Occipital lobe (tissue), 2 donors: Measurements from ENCODE around the gene CASZ1.

DNA sequence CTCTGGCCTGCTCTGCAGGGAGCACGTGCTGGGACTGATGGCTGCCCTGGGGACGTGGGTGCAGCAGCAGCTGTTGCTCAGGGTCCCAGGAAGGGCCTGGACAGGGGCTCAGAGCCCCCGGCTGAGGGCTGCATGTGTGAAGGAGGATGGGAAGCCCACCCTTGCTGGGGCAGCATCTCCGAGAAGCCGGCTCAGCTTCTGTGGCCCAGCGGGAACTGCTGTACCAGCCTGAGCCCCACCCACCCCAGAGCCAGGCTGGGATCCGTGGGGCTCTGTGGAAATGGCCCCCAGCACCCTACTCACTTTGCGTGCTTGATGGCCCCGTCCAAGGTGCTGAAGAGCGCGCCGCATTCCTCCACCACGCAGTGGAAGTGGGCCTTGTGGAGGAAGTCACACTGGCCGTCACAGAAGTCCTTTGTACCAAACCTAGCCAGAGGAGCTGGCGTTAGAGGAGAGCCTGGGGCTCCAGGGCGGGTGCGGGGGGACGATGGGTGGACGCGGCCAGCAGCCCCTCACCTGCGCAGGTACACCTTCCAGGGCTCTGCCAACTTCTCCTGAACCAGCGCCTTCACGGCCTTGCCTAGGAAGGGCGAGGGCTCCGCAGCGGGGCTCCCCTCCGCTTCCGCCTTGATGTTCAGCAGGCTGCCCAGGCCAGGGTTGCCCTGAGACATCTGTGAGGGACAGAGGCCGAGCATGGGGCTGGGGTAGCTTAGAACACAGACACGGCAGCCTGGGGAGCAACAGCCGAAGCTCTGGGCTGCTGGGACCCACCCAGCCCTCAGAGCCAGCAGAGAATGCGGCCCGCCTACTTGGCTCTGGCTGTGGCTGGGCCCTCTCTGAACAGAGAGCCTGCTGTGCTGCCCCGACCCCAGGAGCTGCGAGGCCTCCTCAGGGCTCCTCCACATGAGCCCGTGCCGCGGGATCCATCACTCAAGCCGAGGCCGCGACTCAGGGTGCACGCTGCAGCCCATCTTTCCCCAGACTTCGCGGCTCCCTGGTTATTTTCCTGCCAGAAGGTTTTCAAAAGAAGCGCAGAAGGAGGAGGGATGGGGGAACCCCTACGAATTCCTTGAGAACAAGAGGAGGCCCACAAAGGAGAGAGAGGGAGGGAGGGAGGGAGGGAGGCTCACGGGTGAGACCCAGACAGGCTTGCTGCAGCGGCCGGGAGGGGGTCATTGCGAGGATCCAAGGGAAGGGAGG lies 147.3 kb downstream of the CASZ1 start:
- RAMPAGE, long total RNA = no peak

DNA sequence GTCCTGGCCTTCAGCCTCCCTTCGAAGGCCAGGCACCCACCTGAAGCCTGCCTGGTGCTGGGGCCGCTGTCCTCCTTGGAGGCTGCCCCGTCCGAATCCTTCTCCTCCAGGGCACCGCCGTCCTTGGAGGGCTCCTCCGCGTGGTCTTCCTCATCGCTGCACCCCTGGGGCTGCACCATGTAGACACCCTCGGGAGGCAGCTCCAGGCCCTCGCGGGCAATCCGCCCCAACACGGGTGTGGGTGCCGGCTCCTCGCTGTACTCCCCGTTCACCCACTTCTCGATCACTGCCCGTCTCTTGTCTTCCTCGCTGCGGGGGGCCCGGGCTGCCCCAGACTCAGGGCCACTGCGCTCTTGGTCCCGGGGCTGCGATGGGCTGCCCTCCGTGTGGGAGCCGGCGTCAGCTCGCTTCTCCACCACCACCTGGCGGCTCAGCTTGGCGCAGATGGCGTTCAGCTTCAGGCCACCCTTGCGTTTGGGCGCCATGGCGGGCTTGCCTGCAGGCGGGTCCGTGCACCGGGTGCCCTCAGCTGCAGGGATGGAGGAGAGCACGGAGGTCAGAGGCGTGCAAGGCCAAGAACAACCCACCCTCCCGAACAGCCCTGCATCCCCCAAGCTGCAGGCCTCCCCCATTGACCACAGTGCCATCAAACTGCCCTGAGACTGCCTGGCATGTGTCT lies 131.3 kb downstream of the CASZ1 start:
- RAMPAGE, long total RNA = no peak

- RAMPAGE, long total RNA = no peak
These were observed 128.3 kb downstream of the CASZ1 start for GRCh38 chr1:10668010-10668770.

DNA sequence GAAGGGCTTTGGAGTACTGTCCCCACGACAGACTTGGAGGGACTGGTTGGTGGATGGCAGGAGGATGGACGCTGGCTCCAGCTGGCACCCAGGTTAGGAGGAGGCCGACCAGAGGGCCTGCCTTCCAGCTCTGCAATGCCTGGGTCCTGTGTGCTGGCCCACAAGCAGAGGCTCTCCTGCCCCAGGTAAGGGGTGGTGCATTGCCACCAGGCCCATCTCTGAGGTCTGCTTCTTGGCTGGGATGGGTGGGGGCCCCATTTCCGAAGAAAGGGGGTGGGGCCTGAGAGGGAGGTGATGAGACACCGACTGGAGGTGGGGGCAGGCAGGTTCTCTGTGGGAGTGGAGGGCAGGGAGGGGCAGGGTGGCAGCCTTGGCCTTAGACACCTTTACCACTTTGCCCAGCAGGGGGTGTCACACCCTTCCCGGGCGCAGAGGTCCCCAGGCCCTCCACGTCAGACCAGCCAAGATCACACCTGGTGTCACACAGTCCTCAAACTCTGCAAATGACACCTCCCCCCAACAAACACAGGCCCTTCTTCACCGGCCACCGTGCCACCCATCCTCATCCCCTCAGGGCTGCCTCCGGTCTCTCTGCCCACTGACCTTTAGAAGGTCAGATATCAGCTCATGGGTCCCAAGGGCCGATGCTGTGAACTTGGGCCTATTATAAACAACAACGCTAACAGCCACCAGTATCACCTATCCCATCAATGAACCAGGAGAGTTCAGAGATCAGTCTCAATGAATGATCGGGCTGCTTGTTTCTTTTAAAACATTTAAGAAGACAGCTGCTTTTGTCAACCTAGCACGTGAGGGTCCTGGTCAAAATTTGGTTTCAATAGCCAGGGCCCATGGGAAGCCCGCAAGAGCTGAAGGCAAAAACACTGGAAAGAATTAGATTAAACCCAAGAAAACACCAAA lies 104.0 kb downstream of the CASZ1 start:
- RAMPAGE, long total RNA = no peak

GRCh38 chr1:10694613-10695196 lies 101.7 kb downstream of the CASZ1 start:
- RAMPAGE, long total RNA = no peak

- RAMPAGE, long total RNA = no peak
These were observed 72.4 kb downstream of the CASZ1 start for GRCh38 chr1:10723742-10724725.

- RAMPAGE, long total RNA = no peak
These were observed 20.1 kb downstream of the CASZ1 start for GRCh38 chr1:10776170-10776914.

GRCh38 chr1:10784946-10785527 lies 11.4 kb downstream of the CASZ1 start:
- RAMPAGE, long total RNA = no peak

DNA sequence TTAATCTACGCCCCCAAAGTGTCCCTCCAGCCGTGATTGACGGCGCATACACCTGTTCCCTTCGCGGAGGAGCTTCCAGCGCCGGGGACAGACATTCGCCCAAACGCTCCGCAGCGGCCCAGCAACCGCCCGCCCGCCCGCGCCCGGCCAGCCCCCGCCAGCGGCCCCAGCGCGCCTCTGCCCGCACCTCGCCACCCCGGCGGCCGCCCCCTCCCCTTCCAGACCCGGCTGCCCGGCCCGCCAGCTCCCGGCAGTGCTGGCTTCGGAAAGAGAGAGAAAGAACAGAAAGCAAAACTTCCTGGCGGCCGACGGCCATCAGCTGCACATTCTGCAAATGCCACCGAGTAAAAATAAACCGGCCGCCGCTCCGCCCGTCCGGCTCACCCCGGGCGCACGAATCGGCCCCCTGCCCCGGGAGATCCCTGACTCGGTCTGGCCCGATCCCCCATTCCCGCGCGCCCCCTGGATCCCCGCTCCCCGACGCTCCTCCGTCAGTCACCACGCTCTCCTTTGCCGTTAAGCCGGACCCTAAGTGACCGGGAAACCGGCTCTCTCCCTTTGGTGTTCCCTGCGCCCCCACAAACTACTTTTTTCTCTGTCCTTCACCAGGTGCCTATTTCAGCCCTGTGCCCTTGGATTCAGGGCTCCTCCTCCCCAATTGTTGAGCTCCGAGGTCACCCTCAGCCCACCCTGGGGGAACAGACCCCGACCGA lies 1.5 kb downstream of the CASZ1 start:
- RAMPAGE, long total RNA = no peak

- RAMPAGE, long total RNA = no peak
These were observed at the start of gene CASZ1 for GRCh38 chr1:10795845-10797141. Gene CASZ1, minus strand, starts transcription at chr1:10796646.

- RAMPAGE, long total RNA = no peak
These were observed 7.7 kb upstream of the CASZ1 start for GRCh38 chr1:10803738-10804928.

- RAMPAGE, long total RNA = no peak
These were observed 39.4 kb upstream of the CASZ1 start for GRCh38 chr1:10835693-10836482.

- RAMPAGE, long total RNA = no peak
These were observed 81.8 kb downstream of the C1orf127 start for GRCh38 chr1:10899858-10900677.

DNA sequence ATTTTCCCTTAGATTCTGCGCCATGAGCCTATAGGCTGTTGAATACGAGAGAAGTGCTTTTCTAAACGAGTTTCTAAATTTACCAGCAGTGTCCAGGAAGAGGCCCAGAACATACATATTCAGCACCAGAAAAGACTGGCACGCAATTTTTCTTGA lies 700 bp upstream of the SRM start:
- RAMPAGE, long total RNA = no peak

DNA sequence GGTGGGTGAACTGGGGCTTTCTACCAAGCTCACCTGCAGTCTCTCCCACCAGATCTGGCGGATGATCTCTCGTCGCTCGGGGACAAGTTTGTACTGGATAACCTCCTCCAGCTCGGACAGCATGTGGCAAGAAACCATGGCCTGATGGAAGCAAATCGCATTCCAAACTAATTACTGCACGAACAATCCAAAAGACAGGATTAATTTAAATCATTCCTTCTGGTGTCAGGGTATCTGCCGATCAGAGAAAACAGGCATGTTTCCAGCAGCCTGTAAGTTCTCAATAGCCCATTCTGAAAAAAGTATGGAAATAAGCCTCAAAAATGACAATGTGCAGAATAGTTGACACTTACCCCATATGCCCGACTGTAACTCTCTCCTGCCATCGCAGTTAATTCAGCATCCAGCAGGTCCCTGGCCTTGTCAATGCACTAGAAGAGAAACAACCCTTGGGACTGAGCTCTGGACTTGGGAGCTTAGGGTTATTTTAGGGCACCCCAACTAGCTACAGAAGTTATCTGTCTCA lies 44.5 kb upstream of the ANGPTL7 start:
- RAMPAGE, long total RNA = no peak

GRCh38 chr1:11882898-11883703 lies 24.4 kb upstream of the NPPB start:
- RAMPAGE, long total RNA = no peak

- RAMPAGE, long total RNA = no peak
These were observed 7.5 kb downstream of the KIAA2013 start for GRCh38 chr1:11918608-11919286.

DNA sequence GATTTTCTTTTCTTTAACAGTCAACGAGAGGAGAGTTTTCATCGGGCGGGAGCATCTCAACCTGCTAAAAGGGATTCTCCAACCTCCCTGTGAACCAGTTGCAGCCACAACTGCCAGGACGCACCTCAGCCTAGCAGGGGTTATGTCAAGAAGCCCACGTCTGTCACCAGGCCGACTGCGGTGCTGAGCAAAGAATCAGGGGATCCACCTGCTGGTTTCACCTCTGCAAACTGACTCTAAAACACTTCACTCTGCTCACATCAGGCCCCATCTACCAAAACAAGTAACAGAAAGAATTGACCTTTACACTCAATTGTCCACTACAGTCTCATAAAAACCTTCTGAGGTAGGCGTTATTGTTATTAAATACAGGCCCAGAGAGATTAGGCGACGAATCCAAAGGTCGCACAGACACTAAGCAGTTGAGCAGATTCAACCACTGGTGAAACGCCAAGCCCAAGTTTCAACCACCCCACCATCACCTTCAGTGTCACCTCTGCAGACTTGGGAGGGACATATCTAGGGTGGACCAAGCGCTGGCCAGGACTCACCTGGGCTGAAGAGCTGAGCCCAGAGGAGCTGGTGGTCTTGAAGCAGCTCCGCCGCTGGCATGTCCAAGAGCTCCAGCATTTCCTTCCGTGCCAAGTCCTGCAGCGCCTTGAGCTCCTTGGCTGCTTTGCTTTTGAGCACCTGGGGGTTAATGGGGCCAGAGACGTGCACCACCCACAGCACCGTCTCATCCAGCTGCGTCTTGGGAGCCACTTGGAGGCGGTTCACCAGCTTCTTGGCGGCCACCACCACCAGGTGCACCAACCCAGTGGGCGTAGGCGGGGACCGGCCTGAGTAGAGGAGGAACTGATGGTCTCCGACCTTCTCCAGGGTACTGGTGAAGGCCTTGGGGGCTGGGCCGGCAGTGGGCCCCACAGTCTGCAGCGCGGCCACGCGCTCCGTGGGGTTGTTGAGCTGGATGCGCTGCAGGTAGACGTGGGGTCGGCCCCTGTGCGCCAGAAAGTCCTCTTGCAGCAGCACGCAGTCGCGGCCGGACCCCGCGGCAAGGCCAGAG lies 1.2 kb downstream of the KIAA2013 start:
- RAMPAGE, long total RNA = no peak

- RAMPAGE, long total RNA = no peak
These were observed 9.2 kb downstream of the MFN2 start for GRCh38 chr1:11989247-11990062.

DNA sequence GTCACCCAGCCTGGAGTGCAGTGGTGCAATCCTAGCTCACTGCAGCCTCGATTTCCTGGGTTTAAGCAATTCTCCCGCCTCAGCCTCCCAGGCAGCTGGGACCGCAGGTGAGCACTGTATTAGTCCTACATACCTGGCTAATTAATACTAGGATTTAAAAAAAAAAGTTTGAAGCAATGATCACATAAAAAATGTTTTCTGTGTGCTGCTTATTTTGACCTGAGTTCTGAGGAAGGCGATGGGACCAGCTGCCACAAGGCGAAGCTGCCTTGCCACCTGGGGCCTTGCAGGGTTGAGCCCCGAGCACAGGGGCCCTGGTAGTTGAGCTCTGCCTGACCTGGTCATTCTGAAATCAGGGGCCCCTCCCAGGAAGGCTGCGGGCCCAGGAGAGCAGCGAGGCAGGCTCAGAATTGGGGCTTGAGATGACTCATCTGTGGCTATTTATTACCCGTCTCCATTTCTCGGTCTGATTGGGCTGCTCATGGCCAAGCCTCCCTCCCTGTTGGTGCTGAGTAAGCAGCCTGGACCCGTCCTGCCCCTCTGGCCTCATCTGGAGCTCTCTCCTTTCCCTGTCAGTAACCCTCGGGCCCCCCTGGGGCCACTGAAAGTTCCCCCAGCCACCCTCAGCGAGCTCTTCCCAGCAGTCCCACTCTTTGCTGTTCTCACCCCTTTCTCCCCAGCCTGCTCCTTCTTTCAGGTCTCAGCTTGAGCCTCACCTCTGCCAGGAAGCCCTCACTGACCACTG lies 11.2 kb upstream of the TNFRSF8 start:
- RAMPAGE, long total RNA = no peak